Thyroid gland (tissue), 7 donors: ENCODE results near the gene TEX48.

DNA sequence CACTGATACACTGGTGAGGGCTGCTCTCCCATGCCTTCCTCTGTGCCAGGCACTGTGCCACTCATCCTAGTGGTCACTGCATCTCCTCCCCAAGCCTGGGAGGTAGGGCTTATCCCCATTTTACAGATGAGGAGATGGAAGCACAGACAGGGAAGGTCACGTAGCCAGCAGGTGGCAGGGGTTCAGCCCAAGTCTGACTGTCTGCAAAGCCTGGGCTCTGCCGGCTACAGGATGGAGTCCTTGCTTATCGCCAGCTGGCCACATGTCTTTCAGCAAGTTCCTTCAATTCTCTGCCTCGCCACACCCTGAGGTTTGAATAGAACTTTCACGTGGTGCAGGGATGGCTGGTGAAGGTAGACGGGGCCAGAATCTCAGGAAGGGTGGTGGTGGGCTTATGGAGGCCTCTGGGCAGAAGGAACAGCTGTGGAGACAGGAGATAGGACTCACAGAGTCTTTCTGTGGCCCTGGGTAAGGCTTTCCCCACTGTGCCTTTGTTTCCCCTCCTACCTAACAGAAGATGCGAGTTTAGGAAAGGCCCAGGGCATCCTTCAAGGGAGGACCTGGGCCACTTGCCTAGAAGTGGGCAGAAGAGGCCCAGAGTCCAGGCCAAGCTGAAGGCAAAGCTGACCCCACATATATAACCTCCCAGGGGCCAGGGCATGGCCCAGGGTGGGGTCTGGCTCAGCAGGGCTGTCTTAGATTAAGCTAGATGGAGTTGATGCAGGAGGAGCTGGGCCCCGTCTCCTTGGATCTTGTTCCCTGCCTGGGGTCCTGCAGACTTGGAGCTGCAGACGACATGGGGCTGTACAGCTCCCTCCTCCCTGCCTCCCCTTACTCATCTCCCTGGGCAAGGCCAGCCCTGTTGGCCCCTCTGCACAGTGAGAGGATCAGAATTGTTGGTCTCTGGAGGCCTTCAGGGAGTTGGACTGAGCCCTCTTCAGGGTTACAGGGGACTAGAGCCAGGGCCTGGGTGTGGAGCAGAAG lies 134.6 kb downstream of the RGS3 start:
- PRO-cap, 2 experiments: no peak in any of the 2 experiments
- RAMPAGE, long total RNA, 5 experiments: no peak in any of the 5 experiments

GRCh38 chr9:113624804-113625220 lies 161.3 kb downstream of the RGS3 start:
- PRO-cap, 2 experiments: no peak in any of the 2 experiments
- RAMPAGE, long total RNA, 5 experiments: no peak in any of the 5 experiments

DNA sequence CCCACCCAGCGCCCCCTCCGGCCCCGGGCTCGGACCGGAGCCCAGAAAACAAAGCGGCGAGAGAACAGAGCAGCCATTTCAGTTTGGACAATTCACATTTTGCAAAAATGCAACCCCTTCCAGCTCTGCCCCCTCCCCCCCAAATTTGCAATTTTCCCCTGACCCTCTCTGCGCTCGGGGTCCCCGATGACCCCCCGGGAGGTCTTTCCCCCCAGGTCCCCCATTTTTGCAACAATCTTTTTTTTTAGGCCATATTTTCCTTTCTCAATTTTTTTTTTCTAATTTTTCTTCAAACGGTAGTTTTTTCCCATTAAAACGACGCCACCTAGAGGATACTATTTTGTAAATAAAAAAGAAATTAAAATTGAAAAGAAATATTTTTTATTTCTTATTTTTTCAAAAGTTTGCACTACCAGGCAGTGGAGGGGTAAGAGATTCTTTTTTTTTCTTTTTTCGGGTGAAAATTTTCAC lies 562 bp downstream of the ZNF618 start:
- PRO-cap, 2 experiments: peak in 1 of 2 experiments; most common minus-strand start position 85 of the sequence (in 1)
- RAMPAGE, long total RNA, 5 experiments: no peak in any of the 5 experiments

DNA sequence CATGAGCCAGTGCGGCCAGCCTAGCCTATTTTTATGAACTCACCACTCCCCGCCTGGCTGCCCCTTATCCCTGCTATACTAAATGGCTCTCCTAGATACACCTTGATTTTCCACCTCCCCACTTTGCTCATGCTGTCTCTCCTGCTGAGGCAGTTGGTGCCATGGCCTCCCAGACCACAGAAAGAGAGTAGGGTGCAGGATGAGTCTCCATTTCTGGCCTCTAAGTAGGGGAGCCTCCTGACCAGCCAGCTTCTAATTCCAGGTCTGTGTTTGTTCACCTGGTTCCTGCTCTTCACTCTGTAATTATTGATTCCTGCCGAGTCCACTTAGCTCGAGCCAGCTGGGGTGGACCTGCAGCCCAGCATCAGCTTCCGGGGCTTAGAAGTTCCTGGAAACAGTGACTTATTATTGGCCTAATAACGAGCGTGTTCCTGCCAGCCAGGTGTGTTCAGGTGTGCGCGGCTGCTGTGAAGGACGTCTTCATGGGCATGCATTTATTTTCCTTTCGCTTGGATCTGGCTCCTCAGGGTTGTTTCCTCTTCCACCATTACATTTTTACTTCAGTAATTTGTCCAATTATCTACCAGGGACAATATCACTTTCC lies 34.1 kb downstream of the ZNF618 start:
- PRO-cap, 2 experiments: no peak in any of the 2 experiments
- RAMPAGE, long total RNA, 5 experiments: no peak in any of the 5 experiments

DNA sequence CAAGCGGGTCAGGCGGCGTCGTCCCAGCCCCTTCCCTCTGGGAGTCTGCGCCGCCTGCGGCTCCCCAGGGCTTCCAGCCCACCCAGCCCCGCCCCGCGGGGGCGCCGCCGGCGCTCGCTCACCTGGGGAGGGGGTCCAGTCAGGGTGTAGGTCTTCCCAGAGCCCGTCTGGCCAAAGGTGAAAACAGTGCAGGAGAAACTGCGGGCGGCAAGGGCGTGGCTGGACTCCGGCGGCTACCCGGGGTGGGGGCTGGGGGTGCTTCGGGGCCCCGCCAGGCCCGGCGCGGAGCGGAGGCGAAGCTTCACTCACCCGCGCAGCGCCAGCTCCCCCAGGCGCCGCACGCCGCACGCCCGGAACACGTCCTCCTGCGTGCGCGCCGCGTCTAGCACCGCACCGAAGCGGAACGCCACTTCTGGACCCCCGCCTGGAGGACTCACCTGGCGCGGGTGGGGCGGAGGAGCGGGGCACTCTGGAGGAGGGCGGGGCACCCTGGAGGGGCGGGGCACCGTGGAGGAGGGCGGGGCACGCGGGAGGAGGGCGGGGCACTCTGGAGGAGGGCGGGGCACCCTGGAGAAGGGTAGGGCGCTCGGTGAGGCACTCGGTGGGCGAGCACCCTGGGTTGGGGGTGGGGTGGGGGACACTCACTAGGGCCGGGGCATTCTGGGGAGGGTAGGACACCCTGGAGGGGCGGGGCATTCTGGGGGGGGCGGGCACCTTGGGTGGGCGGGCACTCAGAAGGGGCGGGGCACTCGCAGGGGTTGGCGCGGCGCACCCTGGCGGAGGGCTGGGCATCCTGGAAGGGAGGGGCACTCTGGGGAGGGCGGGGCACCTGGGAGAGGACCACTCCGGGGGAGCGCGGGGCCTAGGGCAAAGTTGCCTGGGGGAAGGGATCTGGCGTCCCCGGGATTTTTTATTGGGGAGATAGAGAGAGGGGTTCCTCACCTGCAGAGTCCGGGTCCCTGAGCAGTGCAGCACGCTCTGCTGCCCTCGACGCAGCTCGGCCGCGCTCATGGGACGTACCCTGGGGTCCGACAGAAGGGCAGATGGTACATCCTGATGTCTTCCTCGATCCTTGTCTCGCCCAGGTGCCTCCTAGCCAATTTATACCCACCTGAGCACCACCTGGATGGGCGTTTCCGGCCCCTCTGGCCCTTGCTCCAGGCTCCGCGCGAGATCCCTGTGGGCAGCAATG lies 703 bp downstream of the KIF12 start:
- PRO-cap, 2 experiments: peak in 1 of 2 experiments; most common plus-strand start position 552 of the sequence (in 1); most common minus-strand start position 384 of the sequence (in 1)
- RAMPAGE, long total RNA, 5 experiments: start-site peak on the minus strand in 2 of 5 experiments, centred at positions 439 to 465 of the sequence, 19 to 22 reads per replicate

GRCh38 chr9:114176368-114177103 lies 21.2 kb downstream of the COL27A1 start:
- PRO-cap, 2 experiments: no peak in any of the 2 experiments
- RAMPAGE, long total RNA, 5 experiments: no peak in any of the 5 experiments

DNA sequence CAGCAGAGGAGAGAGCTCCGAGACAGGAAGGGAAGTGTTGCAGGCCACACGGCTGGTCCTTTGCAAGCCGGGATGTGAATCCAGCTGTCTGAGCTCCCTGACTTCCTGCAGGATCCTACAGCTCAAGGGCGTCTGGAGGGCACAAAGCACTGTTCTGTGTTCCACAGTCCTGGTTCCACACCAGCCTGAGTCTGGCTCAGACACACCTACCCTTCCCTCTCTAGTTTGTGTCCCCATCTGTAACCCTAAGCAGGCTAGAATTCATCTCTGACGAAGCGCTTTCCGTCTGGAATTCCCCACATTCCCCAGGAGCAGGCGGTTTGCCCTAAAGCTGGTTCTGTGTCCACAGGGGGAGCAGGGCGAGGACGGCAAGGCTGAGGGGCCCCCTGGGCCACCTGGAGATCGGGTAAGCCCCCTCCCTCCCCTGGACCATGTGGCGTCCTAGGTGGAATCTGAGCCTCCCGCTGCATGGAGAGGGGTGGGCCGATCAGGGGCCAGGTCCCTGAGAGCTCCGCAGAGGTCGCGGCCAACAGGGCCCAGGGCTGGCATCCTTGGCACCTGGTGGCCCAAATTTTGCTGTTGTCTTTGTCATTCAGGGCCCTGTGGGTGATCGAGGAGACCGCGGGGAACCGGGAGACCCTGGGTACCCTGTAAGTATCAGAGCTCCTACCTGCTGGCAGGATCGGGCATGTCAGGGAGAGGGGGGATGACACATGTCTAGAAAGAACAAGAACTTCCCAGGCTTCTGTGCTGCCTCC lies 34.6 kb upstream of the ORM1 start:
- PRO-cap, 2 experiments: no peak in any of the 2 experiments
- RAMPAGE, long total RNA, 5 experiments: no peak in any of the 5 experiments

DNA sequence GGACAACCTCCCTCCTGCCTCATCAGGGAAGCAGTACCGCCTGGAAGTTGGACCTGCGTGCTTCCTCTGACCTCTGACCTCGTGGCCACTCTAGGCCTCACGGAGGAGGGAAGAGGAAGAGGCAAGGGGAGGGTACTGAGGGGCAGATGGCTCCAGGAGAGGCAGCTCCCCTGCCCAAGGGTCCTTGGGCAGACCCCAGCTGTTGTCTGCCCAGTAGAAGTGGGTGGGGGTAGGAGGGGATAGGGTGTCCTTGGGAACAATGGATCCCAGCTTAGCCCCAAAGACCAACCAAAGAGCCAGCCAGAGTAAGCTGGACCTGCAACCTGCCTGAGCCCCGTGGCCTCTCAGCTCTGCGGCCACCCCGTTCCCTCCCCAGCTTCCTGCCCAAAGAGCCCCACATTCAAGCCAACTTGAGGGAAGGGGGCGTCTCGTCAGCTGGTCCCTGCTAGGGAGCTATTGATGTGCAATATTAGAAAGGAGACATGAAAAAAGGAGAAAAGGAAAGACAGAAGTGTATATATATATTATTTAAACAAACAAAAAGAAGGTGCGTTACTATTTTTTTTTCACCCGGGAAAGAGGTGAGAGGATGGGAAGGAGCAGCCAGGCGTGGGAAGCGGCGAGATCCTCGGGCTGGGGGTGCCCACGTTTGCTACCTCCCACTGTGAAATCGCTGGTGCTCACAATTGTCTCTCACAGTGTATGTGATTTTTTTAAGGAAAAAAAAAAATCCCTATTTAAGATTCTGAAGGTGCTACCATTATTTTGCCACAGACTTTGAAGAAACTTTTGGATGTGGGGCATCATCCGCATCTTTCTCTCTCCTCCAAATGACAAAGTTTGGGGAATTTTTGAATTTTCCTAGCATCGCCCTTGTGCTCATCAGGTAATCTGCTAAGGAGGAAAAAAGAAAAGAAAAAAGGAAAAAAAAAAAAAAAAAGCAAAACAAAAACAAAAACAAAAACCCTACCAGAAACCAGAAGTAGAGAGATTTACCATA lies 12.0 kb upstream of the ORM1 start:
- PRO-cap, 2 experiments: no peak in any of the 2 experiments
- RAMPAGE, long total RNA, 5 experiments: no peak in any of the 5 experiments

DNA sequence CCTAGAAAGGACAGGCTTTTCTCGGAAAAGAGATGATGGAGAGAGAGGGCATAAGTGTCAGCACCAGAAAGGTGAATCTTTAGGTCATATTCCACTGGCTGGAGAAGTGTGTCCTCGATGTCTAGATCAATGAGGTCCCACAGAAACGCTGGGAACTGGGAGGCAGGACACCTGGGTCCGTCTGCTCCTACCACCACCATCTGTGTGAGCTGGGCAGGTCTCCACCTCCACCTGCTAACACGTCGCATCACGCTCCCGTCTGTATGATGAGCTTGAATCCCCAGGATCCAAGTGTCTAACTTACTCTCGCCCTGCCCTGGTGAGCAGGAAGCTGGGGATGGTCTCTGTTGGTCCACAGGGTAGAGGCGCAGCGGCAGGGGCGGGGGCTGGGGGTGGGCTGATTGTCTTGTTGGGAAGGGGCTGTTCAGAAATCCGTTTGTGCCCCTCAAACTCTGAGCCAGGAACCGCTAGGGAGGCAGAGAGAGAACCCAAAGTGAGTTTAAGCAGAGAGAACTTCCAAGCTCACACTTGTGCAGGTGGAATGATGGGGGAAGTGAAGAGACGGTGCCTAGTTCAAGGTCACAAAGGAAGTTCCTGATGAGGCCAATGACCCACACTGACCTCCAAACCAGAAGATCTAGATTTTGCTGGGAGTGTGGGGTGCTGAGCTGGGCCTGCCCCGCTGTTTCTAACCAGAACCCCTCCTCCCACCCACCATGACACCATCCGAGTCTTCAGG lies 21.1 kb downstream of the ORM2 start:
- PRO-cap, 2 experiments: no peak in any of the 2 experiments
- RAMPAGE, long total RNA, 5 experiments: no peak in any of the 5 experiments

DNA sequence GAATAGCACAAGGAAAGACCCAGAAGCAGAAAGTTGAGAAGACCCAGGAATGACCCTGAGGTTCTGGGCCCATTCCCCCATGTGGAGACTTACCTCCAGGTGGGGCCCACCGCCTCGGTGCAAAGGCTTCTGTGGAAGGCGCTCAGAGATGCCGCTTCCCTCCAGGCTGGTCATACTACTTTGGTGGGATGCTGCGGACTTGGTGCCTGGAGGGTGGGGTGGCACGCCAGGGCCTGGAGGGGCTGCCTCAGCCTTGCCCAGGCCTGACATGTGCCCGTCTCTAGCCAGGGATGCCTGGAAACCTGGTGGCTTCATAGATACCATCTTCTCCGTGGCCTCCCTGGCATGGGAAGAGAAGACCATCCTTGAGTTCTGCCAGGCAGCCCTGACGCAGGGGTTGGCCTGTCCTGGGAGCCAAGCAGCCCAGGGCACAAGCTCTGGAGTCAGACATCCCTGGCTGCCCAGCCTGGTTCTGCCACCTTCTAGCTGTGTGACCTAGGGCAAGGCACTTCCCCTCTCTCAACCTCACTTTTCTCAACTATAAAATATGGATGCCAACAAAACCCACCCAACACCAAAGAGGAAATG lies 28.3 kb downstream of the ORM2 start:
- PRO-cap, 2 experiments: no peak in any of the 2 experiments
- RAMPAGE, long total RNA, 5 experiments: no peak in any of the 5 experiments

DNA sequence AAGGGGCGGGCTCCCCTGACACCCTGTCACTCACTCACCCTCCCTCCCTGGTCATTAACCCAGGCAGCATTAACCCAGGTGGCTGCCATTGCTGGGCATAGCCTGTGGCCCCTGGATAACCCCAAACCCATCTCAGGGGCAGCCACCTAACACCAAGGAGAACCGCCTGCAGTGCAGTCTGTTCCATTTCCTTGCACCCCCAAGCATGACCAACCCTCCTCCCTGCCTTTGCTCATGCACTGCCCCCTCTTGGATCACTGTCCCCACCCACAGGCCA lies 2.2 kb upstream of the AKNA start:
- PRO-cap, 2 experiments: no peak in any of the 2 experiments
- RAMPAGE, long total RNA, 5 experiments: no peak in any of the 5 experiments

DNA sequence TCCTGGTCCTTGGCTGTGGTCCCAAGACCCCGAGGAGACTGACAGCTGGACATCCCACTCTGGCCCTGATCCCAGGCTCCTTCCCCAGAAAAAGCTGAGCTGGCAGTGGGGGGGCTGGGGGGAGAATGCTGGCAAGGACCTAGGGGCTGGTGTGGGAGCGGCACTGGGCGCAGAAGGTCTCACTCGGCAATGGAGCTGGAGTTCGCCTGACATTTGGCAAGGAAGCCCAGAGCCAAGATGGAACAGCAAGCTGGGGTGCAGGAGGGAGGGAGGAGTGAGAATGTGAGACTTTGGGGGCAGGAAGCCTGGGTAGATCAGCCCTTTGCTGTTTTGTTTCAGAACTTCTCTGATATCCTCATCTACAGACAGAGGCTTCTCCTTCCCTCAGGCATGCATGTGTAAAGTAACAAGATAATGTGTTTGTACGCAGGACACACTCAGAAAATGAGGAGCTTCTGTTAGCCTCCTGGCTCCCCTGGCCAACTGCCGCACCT lies 7.1 kb upstream of the AKNA start:
- PRO-cap, 2 experiments: no peak in any of the 2 experiments
- RAMPAGE, long total RNA, 5 experiments: no peak in any of the 5 experiments

- PRO-cap, 2 experiments: no peak in any of the 2 experiments
- RAMPAGE, long total RNA, 5 experiments: no peak in any of the 5 experiments
These were observed 53.1 kb downstream of the WHRN start for GRCh38 chr9:114452061-114452619.

- PRO-cap, 2 experiments: no peak in any of the 2 experiments
- RAMPAGE, long total RNA, 5 experiments: no peak in any of the 5 experiments
These were observed at the start of gene TEX48 for GRCh38 chr9:114681791-114682358. Gene TEX48, minus strand, starts transcription at chr9:114682192.

GRCh38 chr9:115295550-115296200 lies 177.7 kb upstream of the TNC start:
- PRO-cap, 2 experiments: no peak in any of the 2 experiments
- RAMPAGE, long total RNA, 5 experiments: no peak in any of the 5 experiments

DNA sequence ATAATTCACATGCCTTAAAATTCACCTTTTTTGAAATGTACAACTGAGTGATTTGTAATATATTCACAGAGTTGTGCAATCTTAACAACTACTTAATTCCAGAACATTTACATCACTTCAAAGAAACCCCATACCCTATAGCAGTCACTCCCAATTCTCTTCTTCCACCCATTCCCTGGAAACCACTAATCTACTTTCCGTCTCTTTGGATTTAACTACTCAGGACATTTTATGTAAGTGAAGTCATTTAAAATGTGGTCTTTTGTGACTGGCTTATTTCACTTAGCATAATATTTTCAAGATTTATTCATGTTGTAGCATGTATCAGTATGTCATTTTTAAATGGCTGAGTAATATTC lies 214.2 kb upstream of the PAPPA start:
- PRO-cap, 2 experiments: no peak in any of the 2 experiments
- RAMPAGE, long total RNA, 5 experiments: no peak in any of the 5 experiments

DNA sequence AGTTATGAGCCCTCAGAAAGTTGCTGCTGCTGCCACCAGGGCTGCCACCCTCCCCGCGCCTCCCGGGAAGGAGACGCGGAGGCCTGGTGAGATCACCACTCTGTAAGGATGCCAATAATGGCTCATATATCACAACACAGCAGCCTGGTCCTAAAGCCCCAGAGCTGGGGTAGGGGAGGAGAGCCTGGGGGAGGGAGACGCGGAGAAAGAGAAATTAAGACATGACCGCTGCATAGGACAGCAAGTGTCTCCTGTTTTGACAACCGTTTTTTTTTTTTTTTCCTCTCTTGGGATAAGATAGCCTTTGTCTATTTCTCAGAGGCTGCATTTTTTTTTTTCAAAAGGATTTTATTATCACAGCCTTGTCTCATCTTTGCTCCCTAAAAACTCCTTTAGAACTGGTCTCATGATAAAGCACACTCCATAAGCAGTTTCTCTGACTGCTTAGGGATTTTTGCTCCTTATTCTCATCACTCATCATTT lies 211.7 kb downstream of the PAPPA start:
- PRO-cap, 2 experiments: peak in 2 of 2 experiments; most common plus-strand start position 179 of the sequence (in 1); most common minus-strand start position 61 of the sequence (in 2)
- RAMPAGE, long total RNA, 5 experiments: no peak in any of the 5 experiments

- PRO-cap, 2 experiments: no peak in any of the 2 experiments
- RAMPAGE, long total RNA, 5 experiments: no peak in any of the 5 experiments
These were observed 215.9 kb upstream of the TRIM32 start for GRCh38 chr9:116470957-116471949.

GRCh38 chr9:117552530-117552729 lies 137.6 kb upstream of the ASTN2 start:
- PRO-cap, 2 experiments: no peak in any of the 2 experiments
- RAMPAGE, long total RNA, 5 experiments: no peak in any of the 5 experiments

DNA sequence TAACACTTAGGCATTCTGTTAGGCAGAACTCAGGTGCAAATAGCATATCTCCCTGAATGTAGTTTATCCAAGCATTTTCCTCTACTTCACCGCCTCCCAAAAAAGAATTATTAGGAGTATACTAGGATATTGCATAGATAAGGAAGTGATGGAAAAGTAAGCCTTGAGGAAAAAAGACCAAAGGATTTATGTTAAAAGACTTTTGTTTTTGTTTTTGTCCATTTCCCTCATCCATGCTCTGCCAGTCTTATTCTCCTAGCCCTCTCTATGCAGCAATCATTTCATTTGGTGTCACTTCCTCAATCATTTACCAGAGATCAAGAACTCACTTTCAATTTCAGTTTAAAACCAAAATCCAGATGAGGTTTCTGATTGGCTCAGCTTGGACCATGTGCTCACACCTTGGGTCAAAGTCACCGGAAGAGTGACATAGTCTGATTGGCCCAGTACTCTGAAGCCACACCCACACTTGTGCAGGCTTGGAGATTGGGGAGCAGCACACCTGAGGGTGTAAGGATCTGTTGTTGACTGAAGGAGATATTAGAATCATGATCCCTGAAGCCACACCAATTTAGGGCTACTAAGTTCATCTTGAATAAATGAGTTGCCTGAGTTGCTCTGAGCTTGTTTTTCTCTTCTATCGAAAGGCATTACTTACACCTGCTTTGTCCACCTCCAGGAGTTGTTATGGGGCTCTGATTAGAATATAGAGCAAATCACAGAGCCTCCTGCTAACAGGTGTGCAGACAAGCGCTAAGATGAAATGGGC lies 79.6 kb downstream of the TLR4 start:
- PRO-cap, 2 experiments: no peak in any of the 2 experiments
- RAMPAGE, long total RNA, 5 experiments: no peak in any of the 5 experiments